ENCODE measurements around the genes REG4 and NOTCH2.

DNA sequence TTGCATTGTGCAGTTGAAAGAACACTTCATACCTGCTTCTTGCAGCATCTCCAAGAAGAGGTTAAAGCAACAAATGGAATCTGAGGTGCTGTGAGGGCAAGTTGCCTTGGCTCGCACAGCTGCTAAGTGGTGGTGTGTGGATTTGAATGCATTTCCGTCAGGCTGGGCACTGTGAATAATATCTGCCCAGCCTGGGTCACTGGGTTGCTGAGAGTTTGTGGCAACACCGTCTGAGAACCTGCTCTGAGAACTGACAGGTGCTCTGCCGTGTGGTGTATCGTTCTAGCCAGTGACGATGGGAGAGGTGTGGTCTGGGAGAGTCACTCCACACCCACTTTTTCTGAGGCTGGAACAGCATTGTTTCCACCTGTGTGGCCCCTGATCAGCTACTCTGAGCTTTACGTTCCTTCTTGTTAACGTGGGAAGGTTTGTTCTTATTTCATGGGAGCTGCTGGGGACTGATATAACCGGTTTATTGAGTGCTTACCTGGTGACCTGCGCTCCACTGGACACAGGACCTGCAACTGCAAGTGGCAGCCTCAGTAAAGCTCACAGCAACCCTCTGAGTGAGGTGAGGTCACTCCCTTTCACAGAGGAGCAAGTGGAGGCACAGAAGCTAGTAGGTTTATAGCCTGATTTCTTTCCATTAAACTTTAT lies 34.9 kb upstream of the TENT5C start:
- RAMPAGE, long total RNA = no peak
- RRBS = no CpG with 5 or more reads among the region's 10 CpGs
PRO-cap:
- standard = no peak
- CoPRO, capped RNA only, 2 experiments = no peak in any of the 2 experiments
- CoPRO, capped and uncapped RNA, 2 experiments = no peak in any of the 2 experiments
- CoPRO, uncapped RNA only, 2 experiments = no peak in any of the 2 experiments
CAGE:
- cytosol, long polyA plus RNA = no peak
- long polyA plus RNA = no peak
- nucleolus, long total RNA = no peak
- nucleus, long polyA plus RNA = no peak

- RAMPAGE, long total RNA = no peak
- RRBS = no CpG with 5 or more reads among the region's 4 CpGs
PRO-cap:
- standard = no peak
- CoPRO, capped RNA only, 2 experiments = no peak in any of the 2 experiments
- CoPRO, capped and uncapped RNA, 2 experiments = no peak in any of the 2 experiments
- CoPRO, uncapped RNA only, 2 experiments = no peak in any of the 2 experiments
CAGE:
- cytosol, long polyA plus RNA = no peak
- long polyA plus RNA = no peak
- nucleolus, long total RNA = no peak
- nucleus, long polyA plus RNA = no peak
These were observed 34.3 kb upstream of the TENT5C start for GRCh38 chr1:117571572-117571859.

- RAMPAGE, long total RNA = no peak
- RRBS = no CpG with 5 or more reads among the region's 6 CpGs
PRO-cap:
- standard = no peak
- CoPRO, capped RNA only, 2 experiments = no peak in any of the 2 experiments
- CoPRO, capped and uncapped RNA, 2 experiments = no peak in any of the 2 experiments
- CoPRO, uncapped RNA only, 2 experiments = no peak in any of the 2 experiments
CAGE:
- cytosol, long polyA plus RNA = no peak
- long polyA plus RNA = no peak
- nucleolus, long total RNA = no peak
- nucleus, long polyA plus RNA = no peak
These were observed 2.3 kb downstream of the TENT5C start for GRCh38 chr1:117608213-117608549.

- RAMPAGE, long total RNA = no peak
- RRBS = no CpG with 5 or more reads among the region's 4 CpGs
PRO-cap:
- standard = no peak
- CoPRO, capped RNA only, 2 experiments = no peak in any of the 2 experiments
- CoPRO, capped and uncapped RNA, 2 experiments = no peak in any of the 2 experiments
- CoPRO, uncapped RNA only, 2 experiments = no peak in any of the 2 experiments
CAGE:
- cytosol, long polyA plus RNA = no peak
- long polyA plus RNA = no peak
- nucleolus, long total RNA = no peak
- nucleus, long polyA plus RNA = no peak
These were observed 73.9 kb downstream of the TBX15 start for GRCh38 chr1:118914121-118914726.

- RAMPAGE, long total RNA = no peak
- RRBS = no CpG with 5 or more reads among the region's 15 CpGs
PRO-cap:
- standard = bidirectional peak, plus-strand start at chr1:118960958, minus-strand start at chr1:118960789
- CoPRO, capped RNA only, 2 experiments = no peak in any of the 2 experiments
- CoPRO, capped and uncapped RNA, 2 experiments = no peak in any of the 2 experiments
- CoPRO, uncapped RNA only, 2 experiments = no peak in any of the 2 experiments
CAGE:
- cytosol, long polyA plus RNA = no peak
- long polyA plus RNA = no peak
- nucleolus, long total RNA = no peak
- nucleus, long polyA plus RNA = no peak
These were observed 27.7 kb downstream of the TBX15 start for GRCh38 chr1:118960039-118961219.

- RAMPAGE, long total RNA = no peak
- RRBS = no CpG with 5 or more reads among the region's 7 CpGs
PRO-cap:
- standard = no peak
- CoPRO, capped RNA only, 2 experiments = no peak in any of the 2 experiments
- CoPRO, capped and uncapped RNA, 2 experiments = no peak in any of the 2 experiments
- CoPRO, uncapped RNA only, 2 experiments = no peak in any of the 2 experiments
CAGE:
- cytosol, long polyA plus RNA = no peak
- long polyA plus RNA = no peak
- nucleolus, long total RNA = no peak
- nucleus, long polyA plus RNA = no peak
These were observed 20.9 kb upstream of the TBX15 start for GRCh38 chr1:119008895-119009522.

DNA sequence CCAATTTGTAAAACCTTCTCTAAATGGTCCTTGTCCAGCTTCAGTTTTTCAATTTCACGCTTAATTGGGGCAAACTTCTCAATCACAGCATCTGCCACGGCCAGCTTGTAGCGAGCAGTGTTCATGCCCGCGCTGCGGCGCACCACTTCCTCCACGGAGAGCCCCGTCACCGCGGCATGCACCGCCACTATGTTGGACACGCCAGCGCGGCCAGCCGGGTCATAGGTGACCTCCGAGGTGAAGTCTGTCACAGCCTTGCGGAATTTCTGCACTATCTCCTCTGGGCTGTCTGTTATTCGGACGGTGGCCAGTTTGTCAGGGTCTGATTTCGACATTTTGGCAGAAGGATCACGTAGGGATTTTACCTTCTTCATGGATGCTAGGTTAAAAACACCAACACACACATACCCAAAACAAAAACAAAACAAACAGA lies 44.9 kb upstream of the TBX15 start:
- RAMPAGE, long total RNA = no peak
- RRBS = no CpG with 5 or more reads among the region's 22 CpGs
PRO-cap:
- standard = no peak
- CoPRO, capped RNA only, 2 experiments = no peak in any of the 2 experiments
- CoPRO, capped and uncapped RNA, 2 experiments = no peak in any of the 2 experiments
- CoPRO, uncapped RNA only, 2 experiments = no peak in any of the 2 experiments
CAGE:
- cytosol, long polyA plus RNA = no peak
- long polyA plus RNA = no peak
- nucleolus, long total RNA = no peak
- nucleus, long polyA plus RNA = no peak

- RAMPAGE, long total RNA = no peak
- RRBS = no CpG with 5 or more reads among the region's 6 CpGs
PRO-cap:
- standard = no peak
- CoPRO, capped RNA only, 2 experiments = no peak in any of the 2 experiments
- CoPRO, capped and uncapped RNA, 2 experiments = no peak in any of the 2 experiments
- CoPRO, uncapped RNA only, 2 experiments = no peak in any of the 2 experiments
CAGE:
- cytosol, long polyA plus RNA = no peak
- long polyA plus RNA = no peak
- nucleolus, long total RNA = no peak
- nucleus, long polyA plus RNA = no peak
These were observed 58.7 kb upstream of the TBX15 start for GRCh38 chr1:119046681-119047470.

DNA sequence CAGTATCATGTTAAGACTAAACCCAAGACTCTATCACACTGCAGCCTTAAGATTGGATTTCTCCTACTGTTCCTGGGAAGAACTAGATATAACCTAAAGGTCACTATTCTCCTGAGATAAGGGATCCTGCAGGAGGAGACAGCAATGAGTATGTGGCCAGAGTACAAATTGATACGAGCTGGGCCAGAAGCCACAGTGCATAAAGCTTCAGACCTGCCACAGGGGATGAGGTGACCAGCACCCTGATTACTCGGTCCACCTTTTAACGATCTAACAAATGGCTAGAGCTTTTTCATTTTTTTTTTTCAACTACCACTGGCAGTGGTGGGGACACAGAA lies 31.0 kb downstream of the HSD3B1 start:
- RAMPAGE, long total RNA = no peak
- RRBS = no CpG with 5 or more reads among the region's 3 CpGs
PRO-cap:
- standard = no peak
- CoPRO, capped RNA only, 2 experiments = no peak in any of the 2 experiments
- CoPRO, capped and uncapped RNA, 2 experiments = no peak in any of the 2 experiments
- CoPRO, uncapped RNA only, 2 experiments = no peak in any of the 2 experiments
CAGE:
- cytosol, long polyA plus RNA = no peak
- long polyA plus RNA = no peak
- nucleolus, long total RNA = no peak
- nucleus, long polyA plus RNA = no peak

DNA sequence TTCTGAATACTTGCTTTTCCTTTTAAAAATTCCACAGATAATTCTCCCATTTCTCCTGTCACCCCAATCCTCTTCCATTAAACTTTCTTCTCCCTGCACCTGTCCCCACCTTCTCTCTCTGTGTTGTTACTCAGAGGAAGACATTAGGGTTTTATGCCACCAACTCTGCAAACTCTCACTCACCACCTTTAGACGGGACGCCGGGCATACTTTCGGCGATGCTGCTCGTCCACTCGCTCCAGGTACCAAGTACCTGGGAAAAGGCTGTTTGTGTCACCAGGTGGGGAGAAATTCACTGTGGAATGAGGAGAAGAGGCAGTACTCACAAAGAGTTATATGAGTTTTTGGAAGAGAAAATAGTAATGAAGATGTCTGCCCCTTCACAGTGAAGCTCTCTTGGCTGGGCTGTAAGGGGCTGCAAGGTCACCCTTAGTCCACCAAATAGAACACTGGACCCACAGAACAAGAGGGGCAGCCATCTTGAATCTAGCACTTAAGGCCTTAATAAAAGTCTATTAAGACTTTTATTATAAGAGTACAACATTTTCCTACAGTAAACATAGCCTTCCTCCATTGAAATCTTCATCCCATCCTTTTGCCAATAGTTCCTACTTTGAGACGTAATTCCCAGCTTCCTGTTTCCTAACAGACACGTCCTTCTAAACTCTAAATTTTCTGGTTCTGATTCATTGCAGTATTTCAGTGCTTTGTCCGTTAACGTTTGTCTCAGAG lies 17.9 kb downstream of the HMGCS2 start:
- RAMPAGE, long total RNA = no peak
- RRBS = no CpG with 5 or more reads among the region's 11 CpGs
PRO-cap:
- standard = no peak
- CoPRO, capped RNA only, 2 experiments = no peak in any of the 2 experiments
- CoPRO, capped and uncapped RNA, 2 experiments = no peak in any of the 2 experiments
- CoPRO, uncapped RNA only, 2 experiments = no peak in any of the 2 experiments
CAGE:
- cytosol, long polyA plus RNA = no peak
- long polyA plus RNA = no peak
- nucleolus, long total RNA = no peak
- nucleus, long polyA plus RNA = no peak

DNA sequence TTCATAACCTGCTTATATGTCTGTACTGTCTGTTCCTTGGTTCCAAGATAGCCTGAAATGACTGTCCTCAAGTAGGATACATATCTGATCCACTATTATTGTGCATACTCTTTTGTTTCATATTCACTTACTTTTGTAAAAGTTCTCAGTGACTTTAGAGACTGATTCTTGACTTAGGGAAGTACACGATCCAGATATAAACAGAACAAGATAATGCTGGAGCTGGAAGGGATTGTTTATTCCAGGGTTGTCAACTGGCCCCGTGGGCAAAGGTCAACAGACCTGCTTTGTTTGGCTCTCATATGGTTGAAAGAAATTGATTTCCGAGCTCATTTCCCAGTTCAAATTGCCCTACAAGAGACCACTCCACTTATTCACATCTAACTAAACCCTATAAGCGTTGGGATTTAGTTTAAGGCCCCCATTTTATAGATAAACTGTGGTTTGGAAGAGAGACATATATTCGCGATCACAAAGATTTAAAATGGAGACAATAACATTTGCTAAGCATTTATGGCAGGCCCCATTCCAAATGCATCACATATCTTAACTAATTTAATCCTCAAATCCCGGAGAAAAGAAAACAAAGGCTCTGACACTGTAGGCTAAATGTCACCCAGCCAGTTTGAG lies 20.8 kb downstream of the REG4 start:
- RAMPAGE, long total RNA = no peak
- RRBS = no CpG with 5 or more reads among the region's 7 CpGs
PRO-cap:
- standard = no peak
- CoPRO, capped RNA only, 2 experiments = no peak in any of the 2 experiments
- CoPRO, capped and uncapped RNA, 2 experiments = no peak in any of the 2 experiments
- CoPRO, uncapped RNA only, 2 experiments = no peak in any of the 2 experiments
CAGE:
- cytosol, long polyA plus RNA = no peak
- long polyA plus RNA = no peak
- nucleolus, long total RNA = no peak
- nucleus, long polyA plus RNA = no peak

- RAMPAGE, long total RNA = no peak
- RRBS = no CpG with 5 or more reads among the region's 4 CpGs
PRO-cap:
- standard = no peak
- CoPRO, capped RNA only, 2 experiments = no peak in any of the 2 experiments
- CoPRO, capped and uncapped RNA, 2 experiments = no peak in any of the 2 experiments
- CoPRO, uncapped RNA only, 2 experiments = no peak in any of the 2 experiments
CAGE:
- cytosol, long polyA plus RNA = no peak
- long polyA plus RNA = no peak
- nucleolus, long total RNA = no peak
- nucleus, long polyA plus RNA = no peak
These were observed at the start of gene REG4 for GRCh38 chr1:119811230-119811541. Gene REG4 (minus strand): TSS chr1:119811460.

- RAMPAGE, long total RNA = no peak
- RRBS = no CpG with 5 or more reads among the region's 3 CpGs
PRO-cap:
- standard = no peak
- CoPRO, capped RNA only, 2 experiments = no peak in any of the 2 experiments
- CoPRO, capped and uncapped RNA, 2 experiments = no peak in any of the 2 experiments
- CoPRO, uncapped RNA only, 2 experiments = no peak in any of the 2 experiments
CAGE:
- cytosol, long polyA plus RNA = no peak
- long polyA plus RNA = no peak
- nucleolus, long total RNA = no peak
- nucleus, long polyA plus RNA = no peak
These were observed 21.2 kb upstream of the ADAM30 start for GRCh38 chr1:119917482-119918036.

DNA sequence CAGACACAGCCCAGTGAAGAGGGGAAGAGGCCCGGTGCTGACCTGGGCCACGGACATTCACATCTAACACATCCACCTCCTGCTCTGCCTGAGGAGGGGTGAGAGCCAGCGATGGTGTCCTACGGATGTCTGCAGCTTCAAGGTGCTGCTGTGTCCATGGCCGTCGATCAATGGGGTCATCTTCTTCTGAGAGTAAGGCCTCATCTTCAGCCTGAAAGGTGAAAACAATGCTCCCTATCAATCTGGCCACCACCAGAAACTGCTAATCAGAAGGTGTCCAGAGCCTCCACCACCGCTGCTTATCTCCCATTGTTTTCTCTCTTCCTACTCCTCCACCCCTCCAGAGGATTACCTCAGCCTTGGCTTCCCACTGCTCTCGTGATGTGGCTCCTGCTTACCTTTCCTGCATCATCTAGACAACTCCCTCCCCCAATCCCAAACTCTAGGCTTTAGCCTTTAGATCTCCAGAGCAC lies 23.9 kb upstream of the ADAM30 start:
- RAMPAGE, long total RNA = no peak
- RRBS = no CpG with 5 or more reads among the region's 8 CpGs
PRO-cap:
- standard = no peak
- CoPRO, capped RNA only, 2 experiments = no peak in any of the 2 experiments
- CoPRO, capped and uncapped RNA, 2 experiments = no peak in any of the 2 experiments
- CoPRO, uncapped RNA only, 2 experiments = no peak in any of the 2 experiments
CAGE:
- cytosol, long polyA plus RNA = no peak
- long polyA plus RNA = no peak
- nucleolus, long total RNA = no peak
- nucleus, long polyA plus RNA = no peak

- RAMPAGE, long total RNA = no peak
PRO-cap:
- standard = no peak
- CoPRO, capped RNA only, 2 experiments = no peak in any of the 2 experiments
- CoPRO, capped and uncapped RNA, 2 experiments = no peak in any of the 2 experiments
- CoPRO, uncapped RNA only, 2 experiments = no peak in any of the 2 experiments
CAGE:
- cytosol, long polyA plus RNA = no peak
- long polyA plus RNA = no peak
- nucleolus, long total RNA = no peak
- nucleus, long polyA plus RNA = no peak
These were observed 68.7 kb upstream of the ADAM30 start for GRCh38 chr1:119965128-119965327.

- RAMPAGE, long total RNA = no peak
- RRBS = no CpG with 5 or more reads among the region's 88 CpGs
PRO-cap:
- standard = unidirectional peak, minus-strand start at chr1:120069626
- CoPRO, capped RNA only, 2 experiments = no peak in any of the 2 experiments
- CoPRO, capped and uncapped RNA, 2 experiments = no peak in any of the 2 experiments
- CoPRO, uncapped RNA only, 2 experiments = no peak in any of the 2 experiments
CAGE:
- cytosol, long polyA plus RNA = no peak
- long polyA plus RNA = no peak
- nucleolus, long total RNA = no peak
- nucleus, long polyA plus RNA = no peak
These were observed at the start of gene NOTCH2 for GRCh38 chr1:120069150-120070007. Gene NOTCH2 (minus strand): TSS chr1:120069662.

DNA sequence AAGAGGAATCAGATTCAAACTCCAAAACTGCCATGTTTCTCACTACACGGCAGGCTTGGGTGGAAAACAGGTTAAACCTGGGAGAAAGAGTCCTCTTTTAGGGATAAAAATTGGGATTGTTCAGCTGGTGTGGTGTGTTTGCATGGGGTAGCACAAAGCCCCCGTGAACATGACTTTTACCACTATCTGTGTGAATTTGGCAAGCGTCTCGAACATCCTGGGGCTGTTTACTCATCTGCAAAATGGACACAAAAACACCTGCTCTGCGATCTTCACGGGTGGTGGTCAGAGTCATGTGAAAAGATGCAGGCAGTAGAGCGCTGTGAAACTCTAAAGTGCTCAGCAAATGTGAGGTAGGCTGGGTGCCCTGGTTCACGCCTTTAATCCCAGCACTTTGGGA lies 39.6 kb upstream of the NOTCH2 start:
- RAMPAGE, long total RNA = no peak
- RRBS = no CpG with 5 or more reads among the region's 8 CpGs
PRO-cap:
- standard = no peak
- CoPRO, capped RNA only, 2 experiments = no peak in any of the 2 experiments
- CoPRO, capped and uncapped RNA, 2 experiments = no peak in any of the 2 experiments
- CoPRO, uncapped RNA only, 2 experiments = no peak in any of the 2 experiments
CAGE:
- cytosol, long polyA plus RNA = no peak
- long polyA plus RNA = no peak
- nucleolus, long total RNA = no peak
- nucleus, long polyA plus RNA = no peak

DNA sequence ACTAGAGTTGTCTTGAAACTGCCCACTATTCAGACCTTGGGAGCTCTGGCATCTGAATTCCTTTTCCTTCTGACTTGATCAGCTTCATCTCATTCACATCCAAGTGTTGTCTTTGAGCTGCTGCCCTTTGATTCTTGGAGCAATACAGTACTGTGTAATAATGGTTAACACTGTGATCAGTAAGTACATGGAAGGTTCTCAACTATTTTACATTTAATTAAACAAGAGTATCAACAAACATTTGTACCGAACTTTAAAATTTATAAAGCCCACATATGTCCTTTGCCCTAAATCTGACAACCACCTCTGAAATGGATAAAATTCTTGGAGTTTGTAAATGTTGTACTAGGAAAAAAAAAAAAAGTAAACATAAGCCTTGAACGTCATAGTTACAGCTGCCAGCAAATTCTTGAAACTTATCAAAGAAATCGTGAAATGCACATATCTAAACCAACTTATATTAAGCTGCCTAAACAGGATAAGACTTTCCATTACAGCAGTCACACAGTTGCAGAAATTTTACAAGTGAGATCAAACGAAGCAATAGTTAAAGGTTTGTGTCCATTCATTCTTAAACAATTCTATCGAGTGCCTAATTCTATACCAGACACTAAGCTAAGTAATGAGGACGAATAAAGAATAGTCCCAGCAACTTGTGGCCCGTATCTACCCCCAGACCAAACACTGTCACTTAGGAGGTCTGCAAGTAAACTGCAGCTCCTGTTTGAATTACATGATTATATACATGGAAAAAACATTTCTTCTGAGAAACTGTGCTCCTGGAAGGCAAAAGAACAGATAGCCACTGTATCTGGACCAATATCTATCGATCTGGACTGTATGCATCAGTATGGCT lies 3.1 kb upstream of the SEC22B start:
- RAMPAGE, long total RNA = no peak
- RRBS = no CpG with 5 or more reads among the region's 8 CpGs
PRO-cap:
- standard = no peak
- CoPRO, capped RNA only, 2 experiments = no peak in any of the 2 experiments
- CoPRO, capped and uncapped RNA, 2 experiments = no peak in any of the 2 experiments
- CoPRO, uncapped RNA only, 2 experiments = no peak in any of the 2 experiments
CAGE:
- cytosol, long polyA plus RNA = no peak
- long polyA plus RNA = no peak
- nucleolus, long total RNA = no peak
- nucleus, long polyA plus RNA = no peak

DNA sequence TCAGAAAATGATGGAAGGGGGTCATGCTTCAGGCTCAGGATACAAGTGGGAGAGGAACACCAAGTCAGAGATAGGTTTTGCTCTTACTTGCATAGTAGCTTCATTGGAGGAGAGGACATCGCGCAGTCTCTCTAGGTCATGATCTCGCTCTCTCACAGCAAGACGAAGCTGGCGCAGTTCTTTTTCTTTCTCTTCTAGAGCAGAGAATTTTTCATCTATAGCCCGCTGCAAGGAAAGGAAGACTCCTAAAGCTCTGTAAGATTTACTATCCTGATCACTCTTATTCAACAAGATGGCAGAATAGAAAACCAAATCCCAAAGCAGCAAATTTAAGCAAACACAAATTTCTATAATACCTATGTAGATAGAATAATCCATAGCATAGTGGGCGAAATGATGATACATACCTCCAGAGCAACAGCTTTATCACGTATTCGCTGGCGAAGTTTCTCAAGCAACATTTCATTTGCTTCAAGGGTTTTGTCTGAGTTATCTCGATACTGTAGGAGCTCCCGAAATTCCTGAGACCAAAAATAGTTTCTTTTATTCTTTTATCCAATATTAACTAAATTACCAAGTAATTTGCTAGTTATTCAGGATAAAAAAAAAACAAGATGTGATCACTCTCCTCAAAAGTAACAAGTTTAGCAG lies 129.2 kb downstream of the NBPF8 start:
- RAMPAGE, long total RNA = no peak
- RRBS = no CpG with 5 or more reads among the region's 12 CpGs
PRO-cap:
- standard = no peak
- CoPRO, capped RNA only, 2 experiments = no peak in any of the 2 experiments
- CoPRO, capped and uncapped RNA, 2 experiments = no peak in any of the 2 experiments
- CoPRO, uncapped RNA only, 2 experiments = no peak in any of the 2 experiments
CAGE:
- cytosol, long polyA plus RNA = no peak
- long polyA plus RNA = no peak
- nucleolus, long total RNA = no peak
- nucleus, long polyA plus RNA = no peak

Measured in K562 (cell line).